Glomerular endothelial cell (primary cell): ENCODE measurements around the gene PLA2G12B.

DNA sequence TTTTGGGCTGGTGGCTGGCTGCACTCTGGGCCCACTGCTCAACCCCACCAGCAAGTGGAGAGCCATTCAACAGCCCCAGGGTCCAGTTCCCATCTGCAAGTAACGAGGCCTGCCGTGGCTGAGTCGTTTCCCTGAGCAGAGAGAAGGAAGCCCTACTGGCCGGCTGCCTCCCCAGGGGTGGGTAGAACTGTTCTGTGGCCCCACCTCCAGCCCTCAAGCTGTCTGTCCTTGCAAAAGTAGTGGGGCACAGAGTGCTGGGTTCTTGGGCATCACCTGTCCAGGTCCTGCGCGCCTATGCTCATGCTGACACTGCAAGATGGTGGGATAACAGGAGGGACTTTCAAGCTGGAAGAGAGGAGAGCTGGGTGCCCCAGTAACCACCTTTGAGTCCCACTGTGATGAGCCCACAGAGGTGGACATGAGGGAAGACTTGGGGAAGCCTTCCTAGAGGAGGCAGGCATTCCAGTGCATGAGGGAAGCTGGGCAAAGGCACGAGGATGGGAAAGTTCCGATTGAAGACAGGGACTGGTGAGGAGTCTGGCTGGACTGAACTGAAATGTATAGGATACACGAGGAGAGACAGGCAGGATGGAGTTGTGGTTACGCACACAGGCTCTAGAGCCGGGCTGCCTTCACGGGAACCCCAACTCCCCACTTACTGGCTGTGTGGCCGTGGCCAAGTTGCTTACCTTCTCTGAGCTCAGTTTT lies 9.3 kb downstream of the CHST3 start:
- RAMPAGE, long total RNA, result no peak

- RAMPAGE, long total RNA, result no peak
Observed at GRCh38 chr10:72063595-72064358, 24.6 kb downstream of the SPOCK2 start.

DNA sequence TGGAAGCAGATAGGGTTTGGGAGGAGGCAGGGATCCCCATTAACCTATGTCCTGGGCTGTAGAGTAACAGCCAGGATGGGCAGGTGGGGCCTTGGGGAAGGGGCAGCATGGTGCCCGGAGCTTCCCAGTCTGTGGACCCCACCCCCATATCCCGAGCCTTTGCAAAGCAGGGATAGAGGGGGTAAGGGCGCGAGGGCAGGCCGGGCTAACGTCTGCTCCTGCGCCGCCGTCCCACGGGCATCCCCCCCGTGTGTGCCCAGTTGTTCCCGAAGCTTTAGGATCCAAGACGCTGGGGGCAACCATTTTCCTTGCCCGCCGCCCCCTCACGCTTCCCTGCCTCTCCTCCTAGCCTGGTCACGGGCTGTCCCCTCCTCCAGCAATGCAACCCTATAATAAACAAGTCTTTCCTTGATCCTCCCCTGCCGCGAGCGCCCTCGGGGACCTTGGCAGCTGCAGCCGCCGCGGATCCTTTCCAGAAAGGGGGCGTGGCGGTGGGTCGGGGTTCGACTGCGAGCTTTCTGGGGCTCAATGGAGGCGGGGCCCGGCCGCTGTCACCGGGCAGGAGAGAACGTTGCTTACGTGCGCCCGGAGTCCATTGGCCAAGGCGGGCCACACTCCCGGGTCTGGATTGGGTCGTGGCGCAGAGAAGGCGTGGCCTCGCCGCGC lies 369 bp upstream of the DDIT4 start:
- RAMPAGE, long total RNA, result no peak

- RAMPAGE, long total RNA, result no peak
Observed at GRCh38 chr10:72278376-72279135, 4.8 kb downstream of the DDIT4 start.

- RAMPAGE, long total RNA, result no peak
Observed at GRCh38 chr10:72310149-72311060, 36.7 kb downstream of the DDIT4 start.

- RAMPAGE, long total RNA, result no peak
Observed at GRCh38 chr10:72691855-72692065, 183 bp upstream of the MCU start.

DNA sequence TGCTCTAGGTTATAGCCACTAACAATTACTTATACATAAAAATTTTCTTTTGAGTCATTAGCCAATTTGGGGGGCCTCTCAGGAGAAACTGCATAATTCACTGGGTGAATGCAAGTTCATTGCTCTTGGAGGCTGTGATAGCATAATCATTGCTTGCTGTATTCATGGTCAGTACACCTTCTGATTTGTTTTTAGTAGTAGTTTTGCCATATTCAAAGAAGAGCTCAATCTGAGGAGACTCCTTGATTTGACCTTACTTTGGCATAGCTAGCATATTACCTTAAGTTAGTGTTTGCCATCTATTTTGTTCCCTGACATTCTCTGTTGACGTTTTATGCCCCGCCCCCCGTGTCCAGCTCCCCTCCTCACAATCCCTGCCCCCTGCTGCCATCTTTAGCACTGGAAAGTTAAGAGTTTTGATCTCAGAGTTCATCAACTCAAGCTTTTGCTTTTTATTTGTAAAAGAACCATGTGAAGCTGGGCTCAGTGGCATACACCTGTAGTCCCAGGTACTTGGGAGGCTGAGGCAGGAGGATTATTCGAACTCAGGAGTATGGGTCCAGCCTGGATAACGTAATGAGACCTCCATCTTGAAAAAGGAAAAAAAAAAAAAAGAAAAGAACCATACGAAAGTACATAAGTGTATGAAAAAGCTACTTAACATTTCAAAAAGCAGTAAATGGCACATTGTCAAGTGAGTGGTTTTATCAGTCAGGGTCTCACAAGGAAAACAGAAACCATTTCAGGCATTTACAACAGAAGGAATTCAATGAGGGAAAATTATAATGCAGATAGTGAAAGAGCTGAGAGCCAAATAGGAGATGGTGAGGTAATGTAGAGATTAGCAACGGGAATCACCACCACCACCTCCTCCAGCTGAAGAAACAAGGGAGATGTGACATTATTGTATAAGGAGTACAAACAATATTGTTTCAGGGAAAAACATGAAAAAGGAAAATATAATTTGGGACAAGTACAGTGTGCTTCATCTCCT lies 64.8 kb downstream of the MCU start:
- RAMPAGE, long total RNA, result no peak

DNA sequence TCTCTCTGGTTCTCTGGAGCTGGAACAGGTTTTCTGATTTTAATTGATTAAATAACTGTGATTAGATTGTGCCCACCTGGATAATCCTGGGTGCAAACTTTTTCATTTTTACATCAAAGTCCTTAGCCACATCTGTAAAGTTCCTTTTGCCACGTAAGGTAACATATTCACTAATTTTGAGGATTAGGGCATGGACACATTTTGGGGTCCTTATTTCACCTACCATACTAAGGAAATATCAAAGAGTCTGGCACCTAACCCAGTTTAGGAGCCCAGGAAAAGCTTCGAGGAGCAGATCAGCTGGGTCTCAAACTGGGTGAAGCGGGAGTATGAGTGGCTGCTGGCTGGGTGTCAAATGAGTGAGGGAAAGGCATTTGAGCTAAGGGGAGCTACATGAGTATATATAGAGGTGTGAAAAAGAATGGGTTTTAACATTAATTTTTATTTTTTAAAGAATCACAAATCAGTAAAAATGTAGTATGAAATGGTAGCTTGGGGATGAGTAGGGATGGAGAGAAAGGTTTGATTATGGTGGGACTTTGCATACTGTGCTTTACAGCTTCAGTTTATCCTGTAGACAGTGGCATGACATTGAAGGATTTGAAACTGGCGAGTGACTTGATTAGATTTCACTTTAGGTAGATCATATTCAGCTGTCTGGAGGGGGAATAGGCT lies 71.3 kb downstream of the MCU start:
- RAMPAGE, long total RNA, result no peak

GRCh38 chr10:72809491-72810256 lies 83.9 kb upstream of the OIT3 start:
- RAMPAGE, long total RNA, result no peak

- RAMPAGE, long total RNA, result no peak
Observed at GRCh38 chr10:72953735-72954080, 898 bp downstream of the PLA2G12B start.

DNA sequence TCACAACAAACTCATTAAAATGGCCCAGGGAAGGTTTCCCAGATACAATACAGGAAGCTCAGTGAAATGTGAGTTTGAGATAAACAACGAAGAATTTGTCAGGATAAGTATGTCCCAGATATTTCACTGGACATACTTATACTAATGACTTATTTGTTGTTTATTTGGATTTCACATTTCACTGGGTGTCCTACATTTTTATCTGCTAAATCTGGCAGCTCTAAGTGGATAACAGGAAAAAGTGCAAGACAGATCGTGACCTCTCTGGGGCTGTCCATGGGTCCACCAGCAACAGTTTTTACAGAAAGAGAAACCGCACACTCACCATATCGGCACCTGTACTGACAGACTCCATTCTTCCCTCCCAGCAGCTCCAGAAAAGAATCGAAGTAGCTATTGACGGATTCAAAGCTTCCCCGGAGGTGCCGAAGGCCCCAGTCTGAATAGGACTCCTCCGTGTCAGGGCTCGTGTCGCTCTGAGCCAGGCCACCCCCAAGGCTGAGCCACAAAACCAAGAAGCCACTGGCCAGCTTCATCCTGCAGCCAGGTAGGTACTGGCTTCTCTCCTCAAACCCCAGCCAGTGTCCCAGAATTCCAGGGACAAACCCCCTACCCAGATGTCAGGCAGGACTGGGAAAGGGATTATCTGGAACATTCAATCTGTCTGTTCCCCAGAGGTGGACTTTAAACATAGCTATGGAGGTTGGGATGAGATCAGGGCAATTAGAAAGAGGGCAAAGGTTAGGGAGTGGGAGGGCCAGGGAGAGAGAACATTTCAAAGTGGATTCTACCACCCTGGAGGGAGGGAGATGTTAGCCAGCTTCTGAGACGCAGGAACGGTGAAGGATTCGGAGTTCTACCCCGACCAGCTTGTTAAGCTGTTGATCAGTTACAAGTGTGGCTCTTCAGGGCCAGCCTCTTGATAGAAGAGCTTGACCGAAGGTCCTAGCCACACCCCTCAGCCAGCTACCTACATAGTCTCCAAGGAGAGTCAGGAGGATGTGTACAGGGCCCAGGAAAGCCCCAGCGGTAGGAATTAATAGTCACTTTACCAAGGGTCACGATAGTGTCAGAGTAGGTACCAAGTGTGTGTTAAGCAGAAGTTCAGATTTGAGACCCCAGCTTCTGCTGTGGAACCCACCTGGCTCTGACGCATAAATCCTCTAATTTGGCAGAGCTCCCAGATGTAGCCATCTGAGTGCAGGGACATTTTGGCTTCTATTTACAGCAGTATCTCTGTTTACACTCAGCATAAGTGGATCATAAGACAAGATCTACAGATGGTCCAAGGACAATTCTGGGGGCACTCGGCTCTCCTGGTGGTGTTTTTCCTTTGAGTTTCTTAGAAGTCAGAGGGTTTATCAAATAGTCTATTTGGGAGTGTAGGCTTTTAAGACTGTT lies at the start of gene PLA2G12B:
PLA2G12B (minus strand) TSS at position 657 of the 1,401 bp plus-strand sequence.
- RAMPAGE, long total RNA, result no peak

DNA sequence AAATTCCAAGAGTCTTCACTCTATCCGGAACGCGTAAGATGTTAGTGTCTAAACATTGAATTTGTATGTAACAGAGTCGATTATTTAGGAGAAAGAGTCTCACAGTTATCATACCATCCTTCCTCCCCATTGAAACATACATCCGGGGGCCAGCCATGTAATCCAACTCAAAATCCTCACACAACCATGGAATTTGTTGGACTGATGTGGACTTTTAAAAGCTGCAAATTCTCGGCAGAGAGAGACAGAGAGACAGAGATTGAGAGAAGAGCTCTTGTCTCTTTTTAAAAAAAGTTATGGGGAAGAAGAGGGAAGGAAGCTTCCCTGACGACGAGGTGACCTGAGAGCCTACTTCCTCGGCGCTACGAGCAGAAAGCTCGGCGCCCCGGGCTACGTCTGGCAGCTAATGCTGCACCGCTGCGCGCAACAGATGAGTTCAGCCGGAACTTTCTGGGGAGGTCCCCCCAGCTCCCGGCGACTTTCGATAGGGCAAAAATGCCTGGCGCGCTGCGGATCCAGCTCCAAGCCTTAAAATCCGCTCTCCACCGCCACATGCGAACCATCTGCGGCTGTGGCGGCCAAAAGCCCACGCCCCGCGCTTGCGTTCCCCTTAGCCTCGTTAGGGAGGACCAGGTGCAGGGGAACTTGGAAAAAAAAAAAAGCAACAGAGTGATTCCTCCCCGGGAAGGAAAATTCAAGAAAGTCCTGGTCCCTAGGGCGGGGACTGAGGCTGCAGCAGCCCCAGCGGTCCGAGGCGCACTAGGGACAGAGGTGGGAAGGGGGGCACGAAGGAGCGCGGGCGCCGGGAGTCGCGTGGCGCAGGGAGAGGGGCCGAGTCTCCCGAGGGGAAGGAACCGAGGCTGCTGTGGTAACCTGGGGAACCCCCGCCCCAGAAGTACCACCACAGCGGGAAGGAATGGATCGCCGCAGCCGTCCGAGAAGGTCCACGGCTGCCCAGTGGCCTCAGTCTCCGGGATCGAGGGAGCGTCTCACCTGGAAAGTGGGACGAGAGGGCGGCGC lies 583 bp downstream of the P4HA1 start:
- RAMPAGE, long total RNA, result no peak

GRCh38 chr10:73157280-73157479 lies 10.6 kb downstream of the ECD start:
- RAMPAGE, long total RNA, result no peak

GRCh38 chr10:73246264-73246687 lies 779 bp downstream of the DNAJC9 start:
- RAMPAGE, long total RNA, result no peak

- RAMPAGE, long total RNA, result no peak
Observed at GRCh38 chr10:73251269-73252130, 944 bp downstream of the MRPS16 start.

DNA sequence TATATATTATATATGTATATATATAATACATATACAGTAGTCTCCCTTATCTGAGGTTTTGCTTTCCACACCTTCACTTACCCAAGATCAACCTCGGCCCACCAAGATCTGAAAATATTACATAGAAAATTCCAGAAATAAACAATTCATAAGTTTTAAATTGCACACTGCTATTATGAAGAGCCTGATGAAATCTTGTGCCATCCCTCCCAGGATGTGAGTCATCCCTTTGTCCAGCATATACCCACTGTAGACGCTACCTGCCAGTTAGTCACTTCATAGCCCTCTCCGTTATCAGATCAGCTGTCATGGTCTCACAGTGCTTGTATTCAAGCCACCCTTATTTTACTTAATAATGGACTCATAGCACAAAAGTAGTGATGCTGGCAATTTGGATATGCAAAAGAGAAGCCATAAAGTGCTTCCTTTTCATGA lies 9.6 kb upstream of the MRPS16 start:
- RAMPAGE, long total RNA, result no peak

DNA sequence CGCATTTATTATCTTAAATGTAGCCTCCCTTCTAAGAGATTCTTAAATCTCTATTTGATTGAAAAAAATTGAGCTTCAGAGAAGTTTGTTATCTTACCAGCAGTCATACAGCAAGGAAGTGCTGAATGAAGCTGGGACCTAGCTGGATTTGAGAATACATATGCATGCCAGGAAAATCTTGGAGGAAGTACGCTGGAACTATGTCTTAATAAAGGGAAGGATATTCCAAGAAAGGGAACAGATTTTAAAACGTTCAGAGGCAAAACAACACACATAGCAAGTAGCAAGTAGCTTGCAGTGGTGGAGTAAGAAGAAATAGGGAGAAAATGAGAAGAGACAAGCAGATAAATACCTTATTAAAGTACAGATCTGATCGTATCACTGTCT lies 1.5 kb downstream of the CFAP70 start:
- RAMPAGE, long total RNA, result no peak

- RAMPAGE, long total RNA, result no peak
Observed at GRCh38 chr10:73412716-73413915, 742 bp downstream of the ANXA7 start.

GRCh38 chr10:73422178-73422775 lies 8.4 kb upstream of the ANXA7 start:
- RAMPAGE, long total RNA, result no peak

- RAMPAGE, long total RNA, result no peak
Observed at GRCh38 chr10:73432625-73433217, 640 bp downstream of the MSS51 start.